Colonic mucosa (tissue), 1 donor: Measurements from ENCODE around the genes SH3RF2 and SPINK5.

DNA sequence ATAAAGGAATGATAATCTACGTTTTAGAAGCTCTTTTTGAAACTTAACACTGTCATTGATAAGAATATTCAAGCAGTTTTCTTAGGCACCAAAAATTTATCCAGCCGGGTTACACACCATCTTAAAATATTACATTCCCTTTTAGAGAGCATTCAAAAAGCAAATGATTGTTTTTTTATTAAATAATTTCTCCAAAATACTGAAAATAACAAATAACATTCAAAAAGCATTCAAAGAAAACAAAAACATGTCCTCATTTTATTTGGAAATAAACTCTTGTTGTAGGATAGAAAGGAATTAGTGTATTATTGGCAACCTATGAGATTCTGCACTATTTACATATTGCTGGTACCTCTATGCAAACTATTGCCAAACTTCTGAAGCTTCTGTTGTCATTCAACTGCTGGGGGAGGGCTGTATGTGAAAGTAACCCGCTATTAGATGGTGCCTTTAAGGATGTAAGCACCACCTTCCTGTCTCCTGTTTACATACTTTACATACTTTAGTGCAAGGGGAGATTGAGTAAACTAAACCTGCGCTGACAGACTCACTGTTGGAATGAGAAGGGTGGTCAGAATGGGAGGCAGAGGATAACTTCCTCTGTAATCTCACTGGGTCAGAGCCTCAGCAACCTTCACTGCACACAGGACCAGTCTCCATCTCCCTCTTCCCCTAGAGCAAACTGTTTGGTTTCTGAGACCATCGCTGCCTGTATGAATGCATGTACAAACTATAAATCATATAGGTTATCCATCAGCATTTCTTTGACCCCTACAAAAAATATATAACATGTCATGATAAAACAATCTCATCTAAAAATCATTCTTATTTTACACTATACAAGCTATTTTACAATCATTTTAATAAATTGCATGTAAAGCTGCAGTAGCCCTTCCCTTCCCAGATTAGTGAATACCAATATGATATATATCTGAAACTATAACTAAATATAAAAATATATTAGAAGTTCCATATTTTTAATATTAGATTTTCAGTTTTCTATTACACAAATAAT is 123.8 kb downstream of the NR3C1 start:
- PRO-cap = no peak

- PRO-cap = no peak
Observed at GRCh38 chr5:143280972-143282297, 122.1 kb downstream of the NR3C1 start.

DNA sequence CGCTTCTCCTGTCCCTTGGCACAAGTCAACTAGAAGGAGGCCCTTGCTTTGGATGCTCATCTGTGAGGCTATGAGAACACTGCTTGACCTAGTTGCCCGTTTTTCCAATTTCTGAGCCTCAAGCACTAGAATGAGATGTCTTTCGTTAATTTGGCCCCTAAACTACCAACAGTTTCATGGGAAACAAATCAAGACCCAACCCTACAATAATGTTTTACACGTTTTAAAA is 2.2 kb upstream of the NR3C1 start:
- PRO-cap = no peak

DNA sequence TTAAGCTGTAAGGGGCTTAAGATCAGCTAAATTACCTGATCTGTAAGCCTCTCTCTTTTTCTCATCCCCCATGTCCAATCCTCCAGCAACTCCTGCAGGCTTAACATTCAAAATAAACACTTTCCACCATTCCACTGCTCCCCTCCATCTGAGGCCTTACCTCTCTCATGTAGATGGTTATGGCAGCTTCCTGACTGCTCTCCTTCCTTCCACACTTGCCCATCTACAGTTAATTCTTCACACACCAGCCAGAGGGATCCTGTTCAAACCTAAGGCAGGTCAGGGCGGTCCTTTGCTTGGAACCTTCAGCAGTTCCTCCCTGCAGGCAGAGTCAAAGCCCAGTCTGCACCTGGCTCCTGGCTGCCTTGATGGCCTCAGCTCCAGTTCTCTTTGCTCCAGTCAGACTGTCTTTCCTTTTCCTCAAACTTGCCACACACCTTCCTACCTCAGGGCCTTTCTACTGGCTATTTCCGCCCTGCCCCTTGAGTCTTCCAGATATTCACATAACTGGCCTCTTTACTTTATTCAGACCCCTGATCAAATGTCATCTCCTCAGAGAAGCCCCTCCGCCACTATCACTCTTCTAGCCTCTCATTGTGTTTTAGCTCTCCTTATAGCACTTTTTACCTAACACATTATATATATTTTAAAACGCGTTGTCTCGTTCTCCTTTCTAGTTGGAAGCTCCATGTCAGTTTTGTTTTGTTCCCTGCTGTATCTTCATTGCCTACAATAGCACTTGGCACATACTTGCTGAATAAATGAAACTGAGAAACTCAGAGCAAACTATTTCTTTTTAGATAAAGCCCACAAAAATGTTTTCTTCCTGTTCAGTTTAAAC is 30.3 kb upstream of the NR3C1 start:
- PRO-cap = no peak

GRCh38 chr5:143561177-143561544 is 157.7 kb upstream of the NR3C1 start:
- PRO-cap = no peak

DNA sequence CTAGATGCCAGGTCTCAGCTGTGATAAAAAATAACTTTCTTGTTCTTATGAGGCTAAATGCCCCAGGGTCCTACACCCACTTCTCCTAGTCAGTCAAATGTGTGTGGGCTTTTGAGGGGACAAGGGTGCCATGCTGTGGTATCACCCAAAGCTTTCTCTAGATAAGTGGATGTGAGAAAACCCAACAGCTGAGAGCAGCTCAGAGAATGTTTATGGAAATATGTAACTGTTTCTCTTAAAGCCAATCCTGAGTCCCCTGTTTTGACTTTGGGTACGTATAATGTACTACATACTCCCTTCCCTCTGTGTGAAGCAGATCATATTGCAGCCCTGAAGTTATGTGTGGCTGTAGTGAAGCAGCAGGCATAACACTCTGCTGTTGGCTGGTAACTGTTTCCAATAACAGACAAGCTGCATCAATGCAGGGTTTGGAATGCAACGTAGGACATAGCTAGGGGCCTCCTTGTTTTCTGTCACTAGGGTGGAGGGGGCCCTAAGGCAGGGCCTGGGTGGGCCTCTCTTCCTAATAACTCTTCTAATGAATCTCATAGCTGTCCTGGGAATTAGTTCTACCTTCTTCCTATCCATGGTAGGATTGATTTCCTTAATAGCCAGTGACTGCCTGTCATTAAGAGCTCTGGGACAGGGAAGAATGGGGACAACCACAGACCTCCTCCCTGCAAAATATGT is 129.8 kb upstream of the HMHB1 start:
- PRO-cap = no peak

DNA sequence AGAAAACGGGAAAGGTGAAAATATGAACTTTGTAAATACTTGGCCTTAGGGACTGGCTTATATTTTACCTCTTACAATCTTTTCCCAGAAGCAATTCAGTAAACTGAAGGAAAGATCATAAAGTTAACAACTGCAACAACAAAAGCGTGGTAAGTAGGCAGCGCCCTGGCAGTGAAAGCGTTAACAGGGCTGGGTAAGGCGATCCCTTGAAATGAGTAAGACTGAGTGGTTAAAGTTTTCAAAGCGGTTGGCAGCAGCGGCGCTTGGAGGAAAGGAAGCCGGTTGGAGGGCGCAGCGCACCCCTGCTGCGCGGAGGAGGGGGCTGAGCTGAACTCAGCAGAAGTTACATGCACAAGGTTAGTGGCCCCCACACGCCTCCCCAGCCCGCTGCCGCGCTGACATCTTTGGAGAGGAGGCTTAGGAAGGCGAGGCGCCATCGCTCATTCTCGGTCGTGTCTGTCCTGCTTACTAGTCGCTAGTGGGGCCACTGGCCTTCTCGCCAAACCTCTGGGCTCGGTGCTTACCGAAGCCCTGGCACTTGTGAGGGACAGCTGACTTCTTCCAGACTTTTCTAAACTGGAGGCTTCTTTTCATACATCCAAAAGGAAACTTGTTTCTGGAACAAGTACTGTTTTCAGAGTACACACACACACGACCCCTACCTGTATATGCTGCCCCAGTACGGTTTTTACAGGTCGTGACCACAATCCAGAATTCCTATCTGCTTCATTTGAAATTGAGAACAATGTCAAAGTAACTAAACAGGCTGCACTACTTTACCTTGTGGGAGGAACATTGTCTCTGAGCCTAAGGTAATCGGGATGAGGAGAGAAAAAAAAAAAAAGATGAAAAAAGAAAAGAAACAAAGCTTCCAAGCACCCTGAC is at the start of gene SH3RF2:
Gene SH3RF2, plus strand, starts transcription at position 240 of the 885 bp plus-strand sequence.
- PRO-cap = unidirectional peak, plus-strand start at position 241 of the sequence; bidirectional peak, plus-strand start at position 407 of the sequence, minus-strand start at position 477 of the sequence

GRCh38 chr5:145937301-145938513 is 1.3 kb downstream of the SH3RF2 start:
- PRO-cap = bidirectional peak, plus-strand start at chr5:145937755, minus-strand start at chr5:145937635

DNA sequence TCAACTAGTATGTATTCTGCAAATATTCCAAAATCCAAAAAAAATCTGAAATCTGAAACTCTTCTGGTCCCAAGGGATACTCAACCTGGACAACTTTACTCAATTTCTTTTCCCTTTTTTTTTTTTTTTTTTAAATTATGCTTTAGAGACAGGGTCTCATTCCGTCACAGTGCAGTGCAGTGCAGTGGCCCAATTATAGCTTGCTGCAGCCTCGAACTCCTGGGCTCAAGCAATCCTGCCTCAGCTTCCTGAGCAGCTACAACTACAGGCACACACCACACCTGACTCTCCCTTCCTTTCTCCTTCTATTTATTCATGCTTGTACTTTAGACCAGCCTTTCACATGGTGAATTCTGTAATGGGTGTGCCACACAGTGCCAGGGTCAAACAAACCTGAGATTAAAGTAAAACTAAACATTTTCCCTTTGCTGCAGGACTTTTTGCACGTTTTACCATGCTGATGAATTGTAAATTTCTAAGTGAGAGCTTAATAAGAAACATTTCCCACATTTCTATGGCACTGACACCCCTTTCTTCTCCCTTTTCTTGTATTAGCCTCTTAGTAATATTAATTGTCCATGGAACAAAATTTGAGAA is 7.9 kb downstream of the SH3RF2 start:
- PRO-cap = no peak

- PRO-cap = no peak
Observed at GRCh38 chr5:146071059-146071831, 34.1 kb downstream of the PLAC8L1 start.

GRCh38 chr5:146751640-146752307 is 126.8 kb downstream of the PPP2R2B start:
- PRO-cap = no peak

- PRO-cap = no peak
Observed at GRCh38 chr5:147310180-147310667, 75.4 kb downstream of the STK32A start.

- PRO-cap = bidirectional peak, plus-strand start at chr5:147455626, minus-strand start at chr5:147455383
Observed at GRCh38 chr5:147454995-147455899, 54.6 kb downstream of the DPYSL3 start.

GRCh38 chr5:147748444-147749033 is 34.0 kb downstream of the JAKMIP2 start:
- PRO-cap = no peak

DNA sequence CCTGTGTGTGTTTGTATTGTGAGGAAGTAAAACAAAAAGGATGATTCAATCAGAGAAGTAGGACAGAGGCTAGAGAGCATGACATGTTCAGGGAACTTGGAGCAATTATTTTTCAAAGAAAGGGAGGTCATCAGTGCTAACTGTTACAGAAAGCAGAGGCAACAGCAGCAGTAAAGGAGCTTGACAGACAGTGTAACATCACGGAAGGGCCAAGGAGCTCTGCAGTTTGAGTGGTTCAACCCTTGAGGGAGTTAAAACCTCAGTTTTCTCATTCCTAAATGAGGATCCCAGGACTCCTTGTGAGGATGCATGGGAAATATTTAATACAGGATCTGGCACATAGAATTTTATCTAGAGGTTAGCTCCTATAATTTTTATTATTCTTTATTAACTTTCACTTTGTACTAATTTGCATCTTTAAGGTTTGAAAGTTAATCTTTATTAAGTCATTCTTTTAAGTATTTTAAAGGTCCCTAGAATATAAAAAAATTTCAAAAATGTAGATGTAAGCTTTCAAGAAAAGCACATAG is 13.0 kb downstream of the SPINK1 start:
- PRO-cap = no peak

DNA sequence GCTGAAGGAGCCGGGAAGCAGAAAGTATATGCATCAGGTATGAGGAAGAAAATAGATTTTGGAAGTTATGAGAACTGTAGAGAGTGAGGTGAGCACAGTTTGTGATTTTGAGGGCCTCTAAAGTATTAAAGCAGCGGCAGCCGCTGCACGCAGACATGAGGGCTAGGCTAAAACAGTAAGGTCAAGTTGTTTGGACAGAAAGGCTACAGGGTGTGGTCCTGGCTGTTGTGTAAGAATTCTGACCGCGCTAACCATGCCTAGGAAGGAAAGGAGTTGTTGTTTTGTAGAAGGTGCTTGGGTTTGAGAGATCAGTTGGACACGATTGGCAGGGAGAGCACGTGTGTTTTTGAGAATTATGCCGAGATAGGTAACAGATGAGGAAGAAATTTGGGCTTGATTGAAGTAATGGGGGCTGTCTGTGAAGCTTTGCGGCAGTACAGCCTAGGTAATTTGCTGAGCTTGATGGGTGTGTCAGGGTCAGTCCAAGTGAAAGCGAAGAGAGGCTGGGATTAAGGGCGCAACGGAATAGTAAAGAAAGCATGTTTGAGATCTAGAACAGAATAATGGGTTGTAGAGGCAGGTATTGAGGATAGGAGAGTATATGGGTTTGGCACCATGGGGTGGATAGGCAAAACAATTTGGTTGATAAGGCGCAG is 7.5 kb upstream of the SCGB3A2 start:
- PRO-cap = no peak

- PRO-cap = no peak
Observed at GRCh38 chr5:148063665-148064226, at the start of gene SPINK5. Gene SPINK5, plus strand, starts transcription at chr5:148063980.

DNA sequence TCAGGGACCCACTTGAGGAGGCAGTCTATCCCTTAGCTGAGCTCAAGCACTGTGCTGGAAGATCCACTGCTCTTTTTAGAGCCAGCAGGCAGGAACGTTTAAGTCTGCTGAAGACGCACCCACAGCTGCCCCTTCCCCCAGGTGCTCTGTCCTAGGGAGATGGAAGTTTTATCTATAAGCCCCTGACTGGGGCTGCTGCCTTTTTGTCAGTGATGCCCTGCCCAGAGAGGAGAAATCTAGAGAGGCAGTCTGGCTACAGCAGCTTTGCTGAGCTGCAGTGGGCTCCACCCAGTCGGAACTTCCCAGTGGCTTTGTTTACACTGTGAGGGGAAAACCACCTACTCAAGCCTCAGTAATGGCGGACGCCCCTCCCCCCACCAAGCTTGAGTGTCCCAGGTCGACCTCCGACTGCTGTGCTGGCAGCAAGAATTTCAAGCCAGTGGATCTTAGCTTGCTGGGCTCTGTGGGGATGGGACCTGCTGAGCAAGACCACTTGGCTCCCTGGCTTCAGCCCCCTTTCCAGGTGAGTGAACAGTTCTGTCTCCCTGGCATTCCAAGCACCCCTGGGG is 12.2 kb downstream of the SPINK13 start:
- PRO-cap = no peak

- PRO-cap = no peak
Observed at GRCh38 chr5:148685567-148685843, 31.2 kb upstream of the HTR4 start.

GRCh38 chr5:148873577-148874279 is 47.3 kb downstream of the ADRB2 start:
- PRO-cap = no peak